ReNcell CX (cell line): ENCODE measurements around a stretch of chr16.

- PRO-cap, result no peak
Measured at GRCh38 chr16:87982379-87982782, 31.1 kb downstream of the BANP start.

DNA sequence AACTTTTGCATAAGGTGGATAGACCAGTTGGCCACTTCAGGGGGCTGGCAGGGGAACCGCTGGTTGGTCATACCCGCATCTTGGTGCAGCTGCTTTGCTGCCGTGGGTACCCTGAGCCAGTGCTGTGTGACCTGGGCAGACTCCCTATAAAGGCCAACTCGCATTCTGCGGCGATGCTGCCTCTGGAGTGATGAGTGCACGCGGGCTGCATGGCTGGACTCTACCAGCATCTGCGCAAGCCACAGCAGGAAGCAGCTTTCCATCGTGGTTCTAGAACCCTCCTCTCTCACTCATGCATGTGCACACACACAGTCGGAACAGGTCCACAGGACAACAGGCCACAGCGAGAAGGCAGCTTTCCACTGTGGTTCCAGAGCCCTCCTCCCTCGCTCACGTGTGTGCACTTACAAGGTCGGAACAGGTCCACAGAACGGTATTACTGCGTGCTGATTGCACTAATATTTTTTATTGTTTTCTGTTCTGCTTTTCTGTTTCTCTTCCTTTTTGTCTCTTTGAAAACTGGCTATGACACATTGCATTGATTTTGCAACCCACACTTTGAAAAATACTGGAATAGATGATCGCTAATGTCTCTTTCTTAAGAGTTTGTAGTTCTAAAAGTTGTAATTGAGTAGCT lies 92.9 kb downstream of the BANP start:
- PRO-cap, result no peak

GRCh38 chr16:88068981-88070355 lies 118.2 kb downstream of the BANP start:
- PRO-cap, result no peak

GRCh38 chr16:88186317-88187034 lies 196.3 kb upstream of the ZNF469 start:
- PRO-cap, result no peak

DNA sequence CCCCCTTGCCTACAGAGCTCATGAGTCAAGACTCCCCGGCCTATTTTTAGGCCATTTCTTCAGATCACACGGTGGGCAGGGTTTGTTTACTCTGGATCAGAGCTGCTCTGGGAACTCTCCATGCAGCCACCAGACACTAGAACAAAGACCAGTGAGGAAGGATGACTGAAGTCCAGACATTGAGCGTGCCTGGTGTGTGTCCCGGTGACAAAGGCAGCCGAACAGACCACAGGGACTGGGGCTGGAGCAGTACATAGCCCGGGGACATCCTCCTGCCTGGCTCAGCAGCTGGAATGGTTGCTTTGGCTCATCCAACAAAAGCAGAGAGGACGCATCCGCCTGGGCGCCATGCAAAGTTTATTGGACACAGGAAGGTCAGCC lies 137.1 kb upstream of the ZNF469 start:
- PRO-cap, result no peak

GRCh38 chr16:88267083-88267454 lies 115.7 kb upstream of the ZNF469 start:
- PRO-cap, result no peak

DNA sequence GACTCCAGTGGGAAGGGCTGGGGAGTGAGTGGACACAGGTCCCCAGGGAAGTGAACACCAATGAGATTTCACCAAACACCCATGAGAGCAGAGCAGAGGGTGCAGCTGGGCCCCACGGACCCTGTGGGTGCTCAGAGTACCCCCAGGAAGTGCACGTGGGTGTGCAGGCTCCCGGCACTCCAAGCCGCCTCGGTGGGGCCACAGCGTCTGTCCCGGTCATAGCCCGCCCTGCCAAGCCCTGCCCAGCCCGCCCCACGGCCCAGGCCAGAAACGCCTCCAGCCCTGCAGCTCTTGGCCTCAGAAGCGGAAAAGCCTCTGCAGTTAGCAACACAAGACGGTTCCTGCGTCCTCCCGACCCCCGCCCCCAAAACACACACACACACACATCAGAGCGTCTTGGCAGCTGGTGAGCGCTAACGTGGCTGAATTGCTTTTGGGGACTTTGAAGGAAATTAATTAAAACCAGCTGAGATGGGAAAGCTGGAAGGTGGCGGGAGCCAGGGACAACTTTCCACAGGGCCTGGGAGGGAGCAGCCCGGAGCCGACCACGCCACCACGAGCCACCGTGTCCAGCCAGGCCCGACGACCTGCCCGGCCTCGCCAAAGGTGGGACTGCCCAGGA lies 22.9 kb downstream of the ZNF469 start:
- PRO-cap, result no peak

GRCh38 chr16:88470178-88470673 lies 17.1 kb downstream of the ZFPM1 start:
- PRO-cap, result no peak

GRCh38 chr16:88487731-88488937 lies 35.1 kb downstream of the ZFPM1 start:
- PRO-cap, result no peak

DNA sequence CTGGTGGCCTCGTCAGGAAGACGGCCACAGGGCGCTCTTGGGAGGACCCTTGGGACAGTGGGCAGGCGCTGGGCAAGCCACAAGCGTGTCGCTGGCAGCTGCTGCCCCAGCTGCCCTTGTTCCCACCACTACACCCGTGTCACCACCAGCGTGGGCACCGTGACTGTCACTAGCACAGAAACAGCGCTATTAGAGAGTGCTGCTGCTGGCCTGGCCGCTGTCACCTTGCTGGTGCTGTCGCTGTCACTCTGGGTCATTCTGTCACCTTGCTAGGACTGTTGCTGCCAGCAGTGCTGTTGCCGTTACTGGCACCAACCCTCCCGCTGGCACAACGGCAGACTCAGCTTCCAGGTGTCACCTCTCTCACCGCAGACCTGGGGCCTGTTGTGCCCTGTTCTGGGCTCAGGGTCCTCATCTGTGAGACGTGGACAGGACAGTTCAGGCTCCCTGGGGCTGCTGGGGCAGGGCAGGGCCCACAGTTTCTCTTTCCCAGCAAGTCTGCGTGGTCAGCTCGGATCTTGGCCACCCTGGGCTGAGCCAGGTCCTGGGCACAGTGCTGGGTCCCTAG lies 47.3 kb downstream of the ZFPM1 start:
- PRO-cap, result no peak

DNA sequence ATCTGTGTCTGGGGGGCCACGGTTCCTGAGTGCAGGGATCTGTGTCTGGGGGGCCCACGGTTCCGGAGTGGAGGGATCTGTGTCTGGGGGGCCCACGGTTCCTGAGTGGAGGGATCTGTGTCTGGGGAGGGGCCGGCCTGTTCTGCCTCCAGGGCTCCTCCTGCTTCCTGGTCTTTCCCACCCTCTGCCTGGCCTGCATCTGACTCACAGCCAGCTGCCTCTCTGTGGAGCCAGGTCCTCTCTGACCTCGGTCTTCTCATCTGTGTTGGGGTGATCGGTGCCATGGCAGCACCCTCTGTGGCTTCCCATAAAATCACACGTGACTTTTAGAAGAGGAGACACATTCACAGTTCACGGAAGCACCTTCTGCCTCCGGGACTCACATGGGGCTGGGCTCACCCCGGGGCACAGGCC lies 50.3 kb downstream of the ZFPM1 start:
- PRO-cap, result no peak

GRCh38 chr16:88527489-88528007 lies 42.7 kb upstream of the ZC3H18 start:
- PRO-cap, result no peak

GRCh38 chr16:88619689-88620577 lies 18.4 kb upstream of the IL17C start:
- PRO-cap, result no peak

GRCh38 chr16:88658589-88659368 lies 4.1 kb downstream of the MVD start:
- PRO-cap, result no peak

DNA sequence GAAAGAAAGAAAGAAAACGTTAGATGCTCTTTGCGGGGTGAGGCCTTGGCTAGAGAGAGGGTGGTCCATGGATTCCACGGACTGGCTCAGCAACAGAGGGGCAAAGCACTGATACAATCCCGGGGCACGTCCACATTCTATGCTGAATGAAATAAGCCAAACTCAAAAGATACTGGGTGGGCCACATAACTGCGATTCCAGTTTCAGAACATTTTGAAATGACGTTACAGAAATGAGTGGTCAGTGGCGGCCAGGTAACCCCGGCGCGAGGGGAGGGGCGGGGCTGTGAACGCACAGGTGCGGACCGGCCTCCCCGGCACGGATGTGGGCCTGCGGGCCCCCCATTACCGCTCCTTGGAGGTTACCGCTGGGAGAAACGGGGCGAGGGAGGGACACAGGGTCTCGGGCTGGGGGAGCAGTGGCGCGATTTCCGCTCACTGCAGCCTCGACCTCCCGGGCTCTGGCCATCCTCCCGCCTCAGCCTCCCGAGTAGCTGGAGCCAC lies 660 bp downstream of the MVD start:
- PRO-cap, result no peak

GRCh38 chr16:88664751-88665272 lies 1.9 kb upstream of the MVD start:
- PRO-cap, result no peak

DNA sequence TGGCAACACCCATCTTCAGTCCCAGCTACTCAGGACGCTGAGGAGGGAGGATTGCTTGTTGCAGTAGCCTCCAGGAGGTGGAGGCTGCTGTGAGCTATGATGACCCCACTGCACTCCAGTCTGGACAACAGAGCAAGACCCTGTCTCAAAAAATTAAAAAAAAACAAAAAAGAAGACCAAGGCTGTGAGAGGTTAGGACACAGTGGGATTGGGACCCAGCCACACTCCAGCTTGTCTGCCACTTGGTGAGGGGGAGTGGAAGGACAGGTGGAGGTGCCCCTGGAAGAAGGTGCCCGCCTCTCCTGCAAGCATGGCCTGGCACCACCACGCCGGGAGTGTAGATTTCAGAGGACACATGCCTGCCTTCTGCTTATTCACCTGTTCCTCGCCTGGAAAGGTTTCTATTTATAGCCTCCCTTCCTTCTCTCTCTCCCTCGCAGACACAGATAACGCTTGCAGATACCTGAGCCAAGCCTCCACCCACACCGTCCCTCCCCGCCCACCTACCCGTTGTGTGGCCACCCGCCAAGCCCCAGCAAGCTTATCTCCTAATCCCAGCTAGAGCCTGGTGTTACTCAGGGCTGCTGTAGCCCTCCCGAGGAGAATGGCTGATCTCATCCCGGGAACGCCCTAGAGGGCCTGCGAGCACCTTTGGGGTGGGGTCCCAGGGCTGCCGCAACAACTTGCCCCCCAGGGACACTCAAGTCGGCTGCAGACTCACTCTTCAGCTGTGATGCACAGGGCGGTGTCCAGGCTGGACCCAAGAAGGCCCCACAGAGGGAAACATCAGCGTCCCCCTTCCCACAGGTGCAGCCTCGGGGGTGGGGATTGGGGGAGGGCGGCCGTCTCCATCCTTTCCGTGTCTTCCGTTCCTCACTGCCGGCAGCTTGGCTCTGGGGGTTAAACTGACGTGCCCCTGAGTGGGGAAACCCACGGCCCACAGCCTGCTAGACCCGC lies 1.7 kb upstream of the SNAI3 start:
- PRO-cap, result no peak

- PRO-cap, result no peak
Measured at GRCh38 chr16:88697127-88697838, 8.9 kb downstream of the RNF166 start.

DNA sequence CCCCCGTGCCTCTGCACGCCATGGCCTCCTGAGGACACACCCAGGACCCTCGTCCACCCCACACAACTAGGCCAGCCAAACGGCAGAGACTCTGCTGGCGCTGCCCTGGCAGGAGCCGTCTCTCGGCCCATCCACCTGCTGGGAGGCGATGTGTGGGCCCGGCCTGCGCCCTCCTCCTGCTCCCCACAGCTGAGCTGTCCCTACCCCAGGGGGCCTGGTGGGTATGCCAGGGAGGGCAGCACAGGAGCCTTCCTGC lies 7.1 kb downstream of the RNF166 start:
- PRO-cap, result no peak

GRCh38 chr16:88721080-88722367 lies 15.2 kb downstream of the CTU2 start:
- PRO-cap, result no peak